Camera-type eye (tissue), 1 donor: ENCODE measurements around a stretch of chr7.

DNA sequence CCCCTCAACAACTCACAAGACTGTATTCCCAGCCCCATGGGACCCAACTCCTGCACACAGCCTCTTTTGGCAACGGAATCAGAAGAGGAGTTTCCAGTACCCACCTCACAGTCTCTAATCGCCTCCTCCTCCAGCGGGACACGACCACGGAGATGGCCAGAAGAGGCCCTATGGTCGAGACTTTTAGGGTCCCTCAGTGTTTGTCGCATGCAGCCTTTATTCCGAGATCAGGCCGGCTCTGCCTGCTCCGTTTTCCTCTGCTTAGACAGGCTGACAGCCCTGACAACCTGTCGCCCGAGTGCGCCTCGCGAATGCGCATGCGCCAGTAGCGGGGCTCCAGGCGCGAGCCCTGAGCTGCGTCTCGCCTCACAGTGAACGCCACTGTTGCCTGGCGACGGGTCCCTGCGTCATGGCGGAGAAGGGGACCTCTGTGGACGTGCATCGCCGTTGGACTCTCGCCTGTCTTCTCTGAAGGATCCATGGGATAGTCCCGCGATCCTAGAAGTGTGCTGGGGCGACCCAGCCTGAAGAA, 25.8 kb upstream of the ZNF273 start:
- RAMPAGE, long total RNA, result no peak

GRCh38 chr7:64908168-64908789, 5.2 kb downstream of the ZNF273 start:
- RAMPAGE, long total RNA, result no peak

- RAMPAGE, long total RNA, result no peak
Observed at GRCh38 chr7:65509619-65510233, 136.1 kb downstream of the ZNF92 start.

DNA sequence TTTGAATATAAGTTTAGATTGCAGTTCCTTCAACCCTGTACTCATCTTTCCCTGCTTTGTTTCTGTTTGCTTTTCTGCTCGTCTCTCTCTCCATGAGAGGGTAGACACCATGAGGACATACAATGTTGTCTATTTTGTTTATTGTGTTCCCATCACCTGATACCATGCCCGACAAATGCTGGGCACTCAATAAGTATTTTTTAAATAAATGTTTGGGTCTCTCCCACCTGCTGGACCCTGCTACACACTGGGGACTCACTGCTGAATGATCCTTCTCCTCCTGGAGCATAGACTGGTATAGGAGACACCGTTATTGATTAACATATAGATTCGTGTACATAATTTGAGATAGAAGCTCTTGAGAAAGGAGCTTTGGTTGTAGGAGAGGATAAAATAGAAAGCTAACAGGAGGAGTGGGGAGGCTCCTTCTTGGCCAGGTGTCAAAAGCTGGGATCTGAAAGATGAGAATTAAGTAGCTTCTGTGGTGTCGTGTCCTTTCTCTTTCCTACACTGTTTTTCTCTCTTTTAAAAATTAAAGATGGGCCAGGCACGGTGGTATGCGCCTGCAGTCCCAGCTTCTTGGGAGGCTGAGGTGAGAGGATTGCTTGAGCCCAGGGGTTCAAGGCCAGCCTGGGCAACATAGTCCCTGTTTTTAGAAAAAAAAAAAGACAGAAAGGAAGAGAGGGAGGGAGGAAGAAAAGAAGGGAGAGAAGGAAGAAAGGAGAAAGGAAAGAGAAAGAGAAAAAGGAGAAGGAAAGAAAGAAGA, 47.5 kb downstream of the VKORC1L1 start:
- RAMPAGE, long total RNA, result no peak

DNA sequence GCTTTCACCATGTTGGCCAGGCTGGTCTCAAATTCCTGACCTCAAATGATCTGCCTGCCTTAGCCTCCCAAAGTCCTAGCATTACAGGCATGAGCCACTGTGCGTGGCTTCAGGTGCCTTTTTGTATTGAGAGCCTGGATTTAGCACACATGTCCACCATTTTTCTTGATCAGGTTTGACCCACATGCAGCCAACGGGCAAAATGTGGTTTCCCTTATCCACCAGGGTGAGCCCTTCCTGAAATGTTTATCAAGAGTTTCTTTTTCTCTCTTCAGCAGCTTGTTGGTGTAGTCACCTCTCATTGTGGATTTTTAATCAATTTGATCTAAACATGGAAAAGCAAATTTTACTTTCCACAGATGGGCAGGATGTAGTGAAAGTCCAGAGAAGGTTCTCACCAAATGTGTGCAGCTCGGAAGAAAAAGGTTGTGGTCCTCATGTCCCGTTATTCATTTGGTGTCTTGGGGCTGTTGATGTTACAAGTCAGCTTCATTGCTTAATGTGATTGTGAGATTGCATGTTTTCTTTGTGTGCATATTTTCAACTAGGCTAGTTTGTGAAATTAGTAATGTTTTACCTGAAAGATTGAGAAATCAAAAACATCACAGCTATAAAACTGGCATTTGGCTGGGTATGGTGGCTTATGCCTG, 28.9 kb downstream of the GUSB start:
- RAMPAGE, long total RNA, result no peak

DNA sequence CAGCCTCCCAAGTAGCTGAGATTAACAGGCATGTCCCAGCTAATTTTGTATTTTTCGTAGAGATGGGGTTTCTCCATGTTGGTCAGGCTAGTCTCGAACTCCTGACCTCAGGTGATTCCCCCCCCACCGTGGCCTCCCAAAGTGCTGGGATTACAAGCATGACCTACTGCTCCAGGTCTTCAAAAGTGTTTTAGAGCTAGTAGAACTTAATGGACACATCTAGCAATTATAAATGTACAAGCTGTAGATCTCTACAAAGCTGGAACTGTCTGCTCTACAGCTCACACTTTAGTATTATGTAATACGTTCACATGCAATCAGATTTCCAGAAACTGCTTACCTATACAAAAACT, 39.4 kb upstream of the ASL start:
- RAMPAGE, long total RNA, result no peak

DNA sequence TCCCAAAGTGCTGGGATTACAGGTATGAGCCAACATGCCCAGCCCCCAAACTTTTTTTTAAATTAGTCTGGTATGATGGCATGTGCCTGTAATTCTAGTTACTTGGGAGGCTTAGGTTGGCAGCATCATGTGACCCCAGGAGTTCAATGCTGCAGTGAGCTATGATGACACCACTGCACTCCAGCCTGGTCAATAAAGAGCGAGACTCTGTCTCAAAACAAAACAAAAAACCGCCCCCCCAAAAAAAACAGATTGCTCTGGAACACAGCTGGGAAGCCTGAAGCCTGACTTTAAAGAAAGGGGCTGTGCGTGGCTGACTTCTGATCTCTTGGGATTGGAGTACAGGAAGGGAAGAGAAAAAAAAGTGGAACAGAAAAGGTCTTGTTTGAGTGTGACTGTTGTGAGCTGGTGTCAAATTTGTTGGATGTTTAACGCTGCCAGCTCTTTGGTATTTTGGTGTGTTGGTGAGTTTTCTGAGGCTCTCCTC, 20.7 kb upstream of the TPST1 start:
- RAMPAGE, long total RNA, result no peak

DNA sequence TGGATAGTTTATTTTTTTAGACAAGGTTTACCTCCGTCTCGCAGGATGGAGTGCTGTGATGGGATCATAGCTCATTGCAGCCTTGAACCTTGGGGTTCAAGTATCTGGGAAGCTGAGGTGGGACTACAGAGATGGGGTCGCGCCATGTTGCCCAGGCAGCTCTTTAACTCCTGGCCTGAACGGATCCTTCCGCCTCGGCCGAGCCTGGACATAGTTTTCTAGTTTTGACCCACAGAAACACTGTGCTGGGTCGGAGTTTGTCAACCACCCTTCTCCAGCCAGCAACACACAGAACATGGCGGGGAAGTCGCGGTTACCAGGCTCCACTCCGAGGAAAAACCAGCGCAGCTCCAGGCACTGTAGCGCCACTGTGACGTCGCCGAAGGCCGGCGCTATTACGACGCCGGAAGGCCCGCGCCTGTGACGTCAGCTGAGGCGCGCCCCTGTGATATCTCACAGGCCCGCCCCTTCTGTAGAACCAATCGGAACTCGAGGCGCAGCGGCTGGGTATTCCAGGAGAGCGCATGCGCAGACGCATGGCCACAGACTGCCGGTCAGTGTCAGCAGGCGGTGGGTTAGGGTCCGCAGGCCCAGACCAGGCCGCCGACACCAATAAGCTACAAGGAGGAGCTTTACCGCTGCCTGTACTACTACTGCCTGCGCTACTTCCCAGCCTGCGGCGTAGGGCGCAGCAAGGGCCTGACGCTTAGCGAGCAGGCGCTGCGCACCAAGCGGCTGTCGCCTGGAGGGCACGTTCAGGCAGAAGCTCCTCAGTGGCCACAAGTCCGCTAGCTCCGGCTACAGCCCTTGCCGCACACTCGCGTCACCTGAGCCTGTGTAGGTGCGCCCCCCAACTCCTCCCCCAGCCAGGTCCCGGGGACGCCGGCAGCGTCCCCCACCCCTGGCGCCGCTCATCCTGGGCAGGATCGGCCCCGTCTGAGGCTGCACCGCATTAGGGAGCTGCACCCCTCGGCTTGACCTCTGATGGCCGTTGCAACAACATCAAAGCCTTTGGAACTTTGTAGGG, 135.2 kb upstream of the KCTD7 start:
- RAMPAGE, long total RNA, result start-site peak on the plus strand centred at position 538 of the sequence, 18 bp wide, 44 reads

DNA sequence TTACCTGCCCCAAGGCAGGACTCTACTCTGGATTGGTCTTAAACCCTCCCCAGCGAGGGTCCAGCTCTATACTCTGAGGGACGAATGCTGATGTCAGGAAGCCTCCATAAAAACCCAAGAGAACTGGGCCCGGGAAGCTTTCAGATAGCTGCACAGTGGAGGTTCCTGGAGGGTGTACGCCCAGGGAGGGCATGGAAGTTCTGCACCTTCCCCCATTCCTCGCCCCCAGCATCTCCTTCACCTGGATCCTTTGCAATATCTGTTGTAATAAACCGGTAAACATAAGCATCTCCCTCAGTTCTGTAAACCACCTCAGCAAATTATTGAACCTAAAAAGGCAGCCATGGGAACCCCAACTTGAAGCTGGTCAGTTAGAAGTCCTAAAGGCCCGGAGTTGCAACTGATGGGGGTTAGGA, 47.4 kb upstream of the KCTD7 start:
- RAMPAGE, long total RNA, result no peak

- RAMPAGE, long total RNA, result no peak
Observed at GRCh38 chr7:66590526-66591217, 38.0 kb upstream of the KCTD7 start.

- RAMPAGE, long total RNA, result no peak
Observed at GRCh38 chr7:66619082-66619500, 9.6 kb upstream of the KCTD7 start.

DNA sequence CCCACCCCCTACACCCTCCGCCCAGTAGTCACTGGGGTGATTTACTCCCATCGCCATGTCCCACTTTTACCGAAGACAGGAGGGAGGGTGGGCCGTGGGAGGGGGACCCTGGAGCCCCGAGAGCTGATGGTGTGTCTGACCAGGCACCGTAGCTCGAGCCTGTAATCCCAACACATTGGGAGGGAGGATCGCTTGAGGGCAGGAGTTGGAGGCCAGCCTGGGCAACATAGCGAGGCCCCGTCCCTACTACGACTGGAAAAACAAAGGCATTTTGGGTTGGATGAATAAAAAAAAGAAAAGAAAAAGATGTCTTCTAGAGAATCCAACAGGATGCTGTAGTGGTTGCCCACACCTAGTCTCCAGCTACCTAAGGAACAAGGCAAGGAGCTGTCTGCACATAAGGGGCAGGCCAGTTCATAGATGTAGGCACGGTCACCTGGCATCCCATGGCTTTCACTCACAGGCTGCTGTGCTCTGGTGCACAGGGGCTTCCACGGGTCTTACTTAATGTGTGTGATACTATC, 807 bp downstream of the KCTD7 start:
- RAMPAGE, long total RNA, result no peak

DNA sequence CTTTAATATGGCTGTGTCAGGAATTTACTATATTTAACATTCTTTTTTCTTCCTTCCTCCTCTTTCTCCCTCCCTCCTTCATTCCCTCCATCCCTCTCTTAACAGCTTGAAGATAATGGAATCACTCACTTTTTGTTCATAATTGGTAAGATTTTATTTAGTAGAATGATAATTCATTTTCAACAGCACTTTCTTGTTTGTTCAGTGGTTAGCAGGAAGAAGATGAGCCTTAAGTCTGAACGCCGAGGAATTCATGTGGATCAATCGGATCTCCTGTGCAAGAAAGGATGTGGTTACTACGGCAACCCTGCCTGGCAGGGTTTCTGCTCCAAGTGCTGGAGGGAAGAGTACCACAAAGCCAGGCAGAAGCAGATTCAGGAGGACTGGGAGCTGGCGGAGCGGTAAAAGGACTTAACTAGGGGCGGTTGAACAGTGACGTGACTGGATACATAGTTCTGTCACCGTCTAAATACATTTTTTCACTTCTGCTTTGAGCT, 31.2 kb downstream of the RABGEF1 start:
- RAMPAGE, long total RNA, result no peak

DNA sequence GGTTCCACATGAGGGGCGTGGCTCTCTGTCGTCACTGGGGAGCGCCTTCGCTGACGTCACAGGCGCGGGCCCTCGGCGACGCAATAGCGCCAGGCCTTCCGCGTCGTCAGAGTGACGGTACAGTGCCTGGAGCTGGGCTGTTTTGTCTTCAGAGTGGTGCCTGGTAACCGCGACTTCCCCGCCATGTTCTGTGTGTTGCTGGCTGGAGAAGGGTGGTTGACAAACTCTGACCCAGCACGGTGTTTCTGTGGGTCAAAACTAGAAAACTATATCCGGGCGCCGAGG, 76.1 kb upstream of the TMEM248 start:
- RAMPAGE, long total RNA, result no peak

GRCh38 chr7:67226302-67226909, 50.3 kb upstream of the SPDYE21 start:
- RAMPAGE, long total RNA, result no peak

GRCh38 chr7:69505796-69506295, 92.4 kb upstream of the AUTS2 start:
- RAMPAGE, long total RNA, result no peak

DNA sequence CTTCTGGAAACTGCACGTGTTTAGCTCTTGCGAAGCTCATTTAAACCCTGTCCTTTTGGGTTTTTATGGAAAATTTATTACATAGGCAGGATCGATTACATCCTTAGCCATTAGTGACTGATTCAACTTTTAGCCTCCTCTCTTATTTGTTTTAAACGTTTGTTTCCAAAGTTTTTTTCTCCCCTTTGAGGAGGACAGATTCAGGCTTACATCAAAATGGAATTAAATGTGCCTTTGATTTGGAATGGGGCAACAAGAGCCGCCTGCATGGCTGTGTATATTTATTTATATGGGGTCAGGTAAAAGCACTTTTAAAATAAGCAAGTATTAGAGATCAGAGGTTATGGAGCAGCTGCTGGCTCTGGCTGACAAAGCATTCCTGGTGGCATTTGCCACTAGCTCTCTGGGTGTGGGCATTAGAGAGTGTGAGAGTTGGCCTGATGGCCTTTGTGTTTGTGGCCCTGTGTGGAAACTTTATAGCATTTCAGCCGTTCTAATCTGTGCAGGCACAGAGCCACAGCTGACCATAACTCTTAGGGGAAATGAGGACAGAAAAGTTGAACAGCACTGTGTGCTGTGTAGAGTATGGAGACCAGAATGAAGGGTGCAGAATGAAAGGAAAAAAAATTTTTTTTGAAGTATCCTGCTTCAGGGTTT, 118.8 kb downstream of the AUTS2 start:
- RAMPAGE, long total RNA, result no peak

DNA sequence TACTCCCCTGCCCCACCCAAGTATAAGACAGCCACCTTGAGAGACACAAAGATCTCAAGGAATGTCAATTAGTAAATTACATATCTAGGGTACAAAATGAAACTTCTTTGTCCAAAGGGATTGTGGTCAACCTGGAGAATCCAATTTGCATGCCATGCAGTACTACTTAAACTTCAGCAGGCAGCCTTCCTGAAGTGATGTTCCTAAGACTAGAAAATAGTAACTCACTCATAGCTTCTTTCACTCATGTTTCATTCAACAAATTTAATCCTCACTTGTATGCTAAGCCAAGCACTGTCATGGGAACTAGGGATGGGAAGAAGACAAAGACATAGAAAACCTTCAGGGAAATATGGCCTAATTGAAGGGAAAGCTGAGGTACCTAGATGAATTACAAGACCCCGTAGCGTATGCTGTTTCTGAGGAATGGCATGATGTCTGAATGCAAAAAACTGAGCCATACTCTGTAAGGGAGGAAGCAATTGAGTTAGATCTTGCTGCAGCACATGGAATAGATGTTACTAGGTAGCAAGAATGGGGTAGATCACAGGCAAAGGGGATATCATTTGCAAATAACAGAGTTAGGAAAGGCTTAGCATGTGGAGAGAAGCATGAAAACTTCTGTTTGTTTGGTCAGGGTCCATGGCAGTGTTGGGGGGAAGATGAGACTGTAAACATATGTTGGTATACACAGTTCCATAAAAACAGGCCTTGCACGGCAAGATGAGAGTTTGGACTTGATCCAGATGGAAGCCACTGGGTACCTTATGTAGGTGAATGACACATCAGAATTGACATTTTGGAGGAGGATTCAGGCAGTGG, 681.8 kb upstream of the GALNT17 start:
- RAMPAGE, long total RNA, result no peak

- RAMPAGE, long total RNA, result no peak
Observed at GRCh38 chr7:72435177-72435994, 23.2 kb upstream of the CALN1 start.

GRCh38 chr7:72446850-72447345, 34.8 kb upstream of the CALN1 start:
- RAMPAGE, long total RNA, result no peak